ENCODE results near the gene ANKRA2.

GRCh38 chr5:72109544-72110216 lies 2.4 kb downstream of the MAP1B start:
- PRO-cap, result no peak
- RAMPAGE, long total RNA, 4 experiments, result no peak in any of the 4 experiments

- PRO-cap, result no peak
- RAMPAGE, long total RNA, 4 experiments, result start-site peak on the plus strand in 1 of 4 experiments, at chr5:72138554-72139344 at its widest, 5 reads per replicate
Observed at GRCh38 chr5:72138783-72139446, 31.6 kb downstream of the MAP1B start.

GRCh38 chr5:72158190-72158866 lies 51.1 kb downstream of the MAP1B start:
- PRO-cap, result no peak
- RAMPAGE, long total RNA, 4 experiments, result start-site peak on the plus strand in 1 of 4 experiments, at chr5:72158409-72158420 at its widest, 5 reads per replicate

GRCh38 chr5:72242852-72243593 lies 77.0 kb downstream of the MRPS27 start:
- PRO-cap, result no peak
- RAMPAGE, long total RNA, 4 experiments, result no peak in any of the 4 experiments

DNA sequence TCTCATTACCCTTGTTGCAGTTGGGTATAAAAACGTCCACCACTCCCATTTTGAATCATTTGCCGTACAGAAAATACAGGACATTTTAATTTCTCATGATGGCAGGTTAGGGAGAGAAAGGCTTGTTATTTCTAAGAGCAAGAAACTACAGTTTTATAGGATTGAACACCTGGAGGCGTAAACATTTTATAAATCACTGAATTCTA lies 699 bp upstream of the TNPO1 start:
- PRO-cap, result no peak
- RAMPAGE, long total RNA, 4 experiments, result no peak in any of the 4 experiments

- PRO-cap, result no peak
- RAMPAGE, long total RNA, 4 experiments, result no peak in any of the 4 experiments
Observed at GRCh38 chr5:72910655-72911489, 45.0 kb upstream of the FCHO2 start.

- PRO-cap, result no peak
- RAMPAGE, long total RNA, 4 experiments, result no peak in any of the 4 experiments
Observed at GRCh38 chr5:73499174-73499649, 970 bp downstream of the BTF3 start.

- PRO-cap, result no peak
- RAMPAGE, long total RNA, 4 experiments, result no peak in any of the 4 experiments
Observed at GRCh38 chr5:73501470-73502047, 3.3 kb downstream of the BTF3 start.

- PRO-cap, result no peak
- RAMPAGE, long total RNA, 4 experiments, result no peak in any of the 4 experiments
Observed at GRCh38 chr5:73564657-73564860, 880 bp downstream of the ANKRA2 start.

DNA sequence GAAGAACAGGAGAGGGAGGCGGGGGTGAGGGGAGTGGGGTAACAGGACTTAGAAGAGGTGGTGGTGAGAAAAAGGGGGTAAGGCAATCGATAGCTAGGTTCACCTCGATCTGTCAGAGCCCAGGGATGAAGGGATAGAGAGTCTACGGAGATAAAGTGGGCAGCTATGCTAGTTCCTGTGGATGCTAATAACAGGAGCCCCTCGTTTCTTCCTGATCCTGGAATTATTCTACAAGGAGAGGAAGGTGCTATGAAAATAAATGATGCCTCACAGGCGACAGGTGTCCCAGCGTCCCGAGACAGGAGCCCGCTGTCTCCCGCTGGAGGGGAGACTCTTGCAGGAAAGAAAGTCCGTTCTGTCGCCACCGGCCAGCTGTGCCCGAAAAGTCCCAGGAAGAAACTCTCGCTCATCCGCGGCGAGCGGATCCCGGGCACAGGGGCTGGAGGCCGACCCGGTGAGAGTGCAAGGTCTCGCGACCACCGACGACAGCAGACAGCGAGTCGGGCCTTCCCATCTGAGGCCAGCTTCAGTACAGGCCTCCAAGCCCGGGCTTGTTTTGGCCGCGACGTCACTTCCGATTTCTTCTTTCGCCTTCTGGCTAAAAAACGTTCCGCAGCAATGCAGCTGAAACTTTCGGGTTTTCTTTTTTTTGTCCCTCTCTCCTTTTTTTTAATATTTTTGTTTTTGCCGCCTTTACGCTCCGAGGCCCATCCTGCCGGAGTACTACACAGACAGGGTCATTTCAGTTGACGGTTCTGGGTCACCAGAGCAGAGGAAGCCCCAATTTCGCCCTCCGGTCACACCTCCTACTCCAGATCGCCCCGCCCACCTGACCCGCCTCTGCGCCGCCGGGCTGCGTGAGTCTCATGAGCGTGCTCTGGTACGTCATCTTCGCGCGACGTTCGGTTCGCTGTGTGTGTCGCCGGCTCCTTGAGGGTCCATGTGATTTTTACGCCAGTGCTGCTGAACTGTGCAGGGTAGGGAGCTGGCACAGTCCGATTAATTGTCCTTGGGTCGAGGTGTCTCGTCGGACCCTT lies at the start of gene ANKRA2:
Gene ANKRA2, minus strand, starts transcription at position 779 of the 1,037 bp plus-strand sequence.
- PRO-cap, result unidirectional peak, minus-strand start at position 516 of the sequence; bidirectional peak, plus-strand start at position 913 of the sequence, minus-strand start at position 779 of the sequence
- RAMPAGE, long total RNA, 4 experiments, result start-site peak on the plus strand in 3 of 4 experiments, centred at positions 909 to 913 of the sequence, 19 to 30 reads per replicate; start-site peak on the minus strand in 4 of 4 experiments, centred at positions 527 to 817 of the sequence, 19 to 135 reads per replicate

DNA sequence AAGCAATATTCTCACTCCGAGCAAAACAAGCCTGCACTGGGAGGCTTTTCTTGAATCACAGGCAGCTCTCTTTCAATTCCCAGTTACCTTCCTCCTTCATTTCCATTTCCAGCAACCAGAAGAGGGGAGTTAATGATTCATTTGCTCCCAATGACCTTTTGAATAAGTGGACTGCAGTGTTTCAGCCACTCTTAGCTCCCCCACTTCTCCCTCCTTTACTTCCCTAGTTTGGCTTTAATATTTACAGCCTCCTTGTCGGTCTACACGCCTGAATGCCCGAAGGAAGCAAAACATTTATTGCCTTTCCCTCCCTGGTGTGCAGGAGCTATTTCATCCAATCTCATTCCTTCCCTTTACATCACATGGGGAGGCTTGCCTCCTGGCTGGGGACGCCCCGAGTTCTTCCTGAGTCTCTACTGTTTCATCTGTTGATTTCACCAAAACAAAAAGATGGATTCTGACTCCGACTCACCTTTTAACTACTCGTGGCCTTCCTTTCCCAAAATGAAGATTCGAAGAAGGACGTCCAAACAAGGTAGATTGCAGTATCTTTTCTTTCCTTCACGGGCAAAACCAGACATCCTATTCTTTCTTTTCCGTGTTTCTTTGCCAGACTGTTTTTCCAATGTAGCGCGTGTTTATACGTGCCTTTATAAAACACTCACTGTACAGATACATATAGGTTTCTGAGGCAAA lies 187.3 kb downstream of the ARHGEF28 start:
- PRO-cap, result unidirectional peak, plus-strand start at position 440 of the sequence; unidirectional peak, plus-strand start at position 445 of the sequence
- RAMPAGE, long total RNA, 4 experiments, result start-site peak on the plus strand in 3 of 4 experiments, centred at positions 428 to 435 of the sequence, 72 to 96 reads per replicate

- PRO-cap, result no peak
- RAMPAGE, long total RNA, 4 experiments, result no peak in any of the 4 experiments
Observed at GRCh38 chr5:74576798-74577501, 63.6 kb downstream of the ENC1 start.

- PRO-cap, result no peak
- RAMPAGE, long total RNA, 4 experiments, result no peak in any of the 4 experiments
Observed at GRCh38 chr5:74628813-74629596, 11.5 kb downstream of the ENC1 start.

DNA sequence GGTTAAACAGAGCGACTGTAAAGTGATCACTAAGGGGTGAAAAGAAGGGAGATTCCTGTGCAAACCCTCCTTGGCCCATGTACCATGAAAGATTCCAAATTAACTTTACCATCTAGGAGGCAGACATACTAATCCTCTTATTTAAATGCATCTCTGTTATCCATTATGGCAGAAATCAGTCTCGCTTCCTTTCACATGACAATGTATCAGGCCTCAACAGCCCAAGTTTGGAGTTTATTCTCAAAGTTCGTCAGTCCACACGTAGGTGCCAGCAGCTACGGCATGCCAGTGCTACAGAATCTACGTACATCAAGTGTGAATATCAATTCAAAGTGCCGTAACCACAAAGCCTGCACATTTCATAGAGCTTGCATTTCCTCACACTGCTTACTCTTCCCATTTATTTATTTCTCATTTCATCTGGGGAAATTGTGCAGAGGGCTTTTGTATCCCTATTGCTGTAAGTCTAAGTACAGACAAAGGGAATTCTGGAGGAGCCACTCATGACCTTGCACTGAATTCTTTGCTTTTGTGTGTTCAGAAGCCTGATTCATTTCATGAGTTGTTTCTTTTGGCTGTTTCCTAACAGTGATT lies 10.1 kb downstream of the ENC1 start:
- PRO-cap, result no peak
- RAMPAGE, long total RNA, 4 experiments, result no peak in any of the 4 experiments

- PRO-cap, result no peak
- RAMPAGE, long total RNA, 4 experiments, result start-site peak on the minus strand in 1 of 4 experiments, at chr5:75050871-75051789 at its widest, 21 reads per replicate
Observed at GRCh38 chr5:75050730-75052017, 1.2 kb downstream of the GCNT4 start.

DNA sequence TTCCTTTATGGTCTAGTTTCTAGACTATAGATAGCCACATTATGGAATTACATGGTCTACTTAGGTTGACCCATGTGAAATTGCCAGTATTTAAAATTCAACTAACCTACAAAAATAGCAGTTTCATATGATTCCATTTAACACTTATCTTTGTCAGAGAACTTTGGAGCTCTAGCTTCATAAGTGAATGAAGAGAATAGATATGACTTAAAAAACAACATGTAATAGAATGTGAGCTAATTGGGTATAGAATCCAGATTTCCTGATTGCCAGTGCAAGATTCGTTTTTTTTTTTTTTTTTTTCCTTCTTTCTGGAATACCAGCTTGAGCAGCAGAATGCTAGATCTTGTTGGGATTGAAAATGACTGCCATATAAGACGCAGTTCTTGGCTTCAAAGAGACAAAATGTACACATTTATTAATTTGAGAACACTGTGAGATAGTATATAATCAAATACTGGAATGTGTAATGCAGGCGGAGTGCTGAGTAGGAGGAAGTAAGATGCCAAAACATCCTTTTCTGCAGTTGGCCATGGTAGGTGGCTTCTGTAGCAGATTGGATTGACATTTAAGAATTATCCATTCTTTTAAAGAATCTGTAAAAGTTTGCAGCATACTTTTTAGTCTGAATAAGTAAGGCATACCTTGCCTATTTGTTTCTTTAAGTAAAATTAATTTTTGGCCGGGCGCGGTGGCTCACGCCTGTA lies 1.8 kb downstream of the HMGCR start:
- PRO-cap, result no peak
- RAMPAGE, long total RNA, 4 experiments, result no peak in any of the 4 experiments

DNA sequence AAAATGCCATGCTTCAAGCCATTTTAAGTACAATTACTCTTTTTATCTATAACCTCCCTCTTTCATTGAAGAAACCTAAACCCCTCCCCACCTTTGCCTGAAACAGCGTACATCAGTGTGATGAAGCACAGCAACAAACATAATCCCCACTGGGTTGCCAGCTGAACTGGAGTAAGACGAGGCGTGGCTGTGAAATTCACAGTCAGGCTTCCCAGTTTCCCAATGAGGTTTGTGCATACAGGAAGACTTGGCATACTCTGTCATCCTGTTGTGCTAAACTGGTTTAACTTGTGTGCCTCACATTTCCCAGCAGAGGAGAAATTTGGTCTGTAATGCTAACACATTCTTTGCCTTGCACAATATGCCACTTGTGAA lies 121.5 kb downstream of the SV2C start:
- PRO-cap, result no peak
- RAMPAGE, long total RNA, 4 experiments, result no peak in any of the 4 experiments

DNA sequence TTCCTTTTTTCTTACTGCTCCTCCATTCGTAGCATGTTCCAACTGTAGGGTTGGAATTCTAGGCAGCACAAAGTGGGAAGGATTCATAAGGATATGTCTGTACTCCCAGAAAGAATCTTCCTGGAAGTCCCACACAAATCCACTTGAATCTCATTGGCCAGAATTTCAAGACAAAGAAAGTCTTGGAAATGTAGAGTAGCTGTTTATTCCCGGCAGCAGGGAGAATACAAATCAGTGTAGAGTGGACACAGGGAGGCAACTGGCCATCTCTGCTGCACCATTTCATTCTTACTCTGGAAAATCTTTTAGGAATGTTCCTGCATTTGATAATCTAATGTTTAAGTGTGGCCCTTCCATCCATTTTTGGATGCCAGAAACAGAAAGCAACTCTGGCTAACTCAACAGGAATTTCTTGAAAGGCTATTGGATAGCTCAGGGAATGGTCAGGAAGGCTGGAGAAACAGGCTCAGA lies 137.6 kb downstream of the SV2C start:
- PRO-cap, result no peak
- RAMPAGE, long total RNA, 4 experiments, result no peak in any of the 4 experiments

- PRO-cap, result no peak
- RAMPAGE, long total RNA, 4 experiments, result no peak in any of the 4 experiments
Observed at GRCh38 chr5:76631641-76632167, 8.5 kb upstream of the F2RL2 start.

- PRO-cap, result no peak
- RAMPAGE, long total RNA, 4 experiments, result no peak in any of the 4 experiments
Observed at GRCh38 chr5:76718294-76718719, 2.4 kb downstream of the F2R start.

All from suprapubic skin (tissue), 4 donors.